Breast (tissue), 4 donors: ENCODE measurements around a stretch of chr18.

DNA sequence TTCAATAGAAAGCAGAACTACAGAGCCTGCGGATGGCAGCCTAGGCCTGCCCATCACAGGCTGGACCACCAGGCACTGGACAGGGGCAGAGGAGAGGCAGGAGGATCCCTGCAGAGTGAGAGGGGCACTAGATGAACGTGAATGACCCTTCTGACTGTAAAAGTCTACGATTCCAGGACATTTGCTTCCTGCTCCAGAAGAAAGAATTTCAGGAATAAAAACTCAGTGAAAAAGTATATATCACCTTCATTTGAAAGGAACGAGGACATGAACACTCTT, 23.7 kb downstream of the SIGLEC15 start:
- PRO-cap, 3 experiments, result no peak in any of the 3 experiments
- RRBS, result no CpG with 5 or more reads among the region's 4 CpGs

DNA sequence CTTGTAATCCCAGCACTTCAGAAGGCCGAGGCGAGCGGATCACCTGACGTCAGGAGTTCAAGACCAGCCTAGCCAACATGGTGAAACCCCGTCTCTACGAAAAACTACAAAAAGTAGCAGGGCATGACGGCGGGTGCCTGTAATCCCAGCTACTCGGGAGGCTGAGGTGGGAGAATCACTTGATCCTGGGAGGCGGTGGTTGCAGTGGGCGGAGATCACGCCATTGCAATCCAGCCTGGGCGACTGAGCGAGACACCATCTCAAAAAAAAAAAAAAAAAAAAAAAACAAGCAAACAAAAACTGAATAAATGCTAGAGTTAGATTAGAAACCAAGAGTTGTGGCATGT, 1.4 kb downstream of the ATP5F1A start:
- PRO-cap, 3 experiments, result no peak in any of the 3 experiments
- RRBS, result no CpG with 5 or more reads among the region's 14 CpGs

GRCh38 chr18:46424893-46425570, 91.2 kb downstream of the RNF165 start:
- PRO-cap, 3 experiments, result peak in 2 of 3 experiments; most common plus-strand start chr18:46425216 (in 1); most common minus-strand start chr18:46425126 (in 2)
- RRBS, result no CpG with 5 or more reads among the region's 9 CpGs

DNA sequence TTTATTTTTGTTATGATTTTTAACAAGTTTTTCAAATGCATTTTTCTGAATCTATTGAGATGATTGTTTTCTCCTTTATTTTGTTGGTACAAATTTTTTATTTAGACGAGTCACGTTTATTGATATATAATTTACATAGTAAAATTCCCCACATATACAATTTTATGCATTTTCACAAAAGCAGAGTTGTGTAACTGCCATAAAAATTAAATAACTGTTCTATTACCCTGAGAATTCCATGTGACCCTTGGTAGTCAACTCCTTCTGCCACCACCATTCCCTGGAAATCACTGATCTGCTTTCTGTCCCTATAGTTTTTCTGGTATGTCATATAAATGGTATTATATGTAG, 26.2 kb upstream of the ST8SIA5 start:
- PRO-cap, 3 experiments, result no peak in any of the 3 experiments
- RRBS, result no CpG with 5 or more reads among the region's 2 CpGs

DNA sequence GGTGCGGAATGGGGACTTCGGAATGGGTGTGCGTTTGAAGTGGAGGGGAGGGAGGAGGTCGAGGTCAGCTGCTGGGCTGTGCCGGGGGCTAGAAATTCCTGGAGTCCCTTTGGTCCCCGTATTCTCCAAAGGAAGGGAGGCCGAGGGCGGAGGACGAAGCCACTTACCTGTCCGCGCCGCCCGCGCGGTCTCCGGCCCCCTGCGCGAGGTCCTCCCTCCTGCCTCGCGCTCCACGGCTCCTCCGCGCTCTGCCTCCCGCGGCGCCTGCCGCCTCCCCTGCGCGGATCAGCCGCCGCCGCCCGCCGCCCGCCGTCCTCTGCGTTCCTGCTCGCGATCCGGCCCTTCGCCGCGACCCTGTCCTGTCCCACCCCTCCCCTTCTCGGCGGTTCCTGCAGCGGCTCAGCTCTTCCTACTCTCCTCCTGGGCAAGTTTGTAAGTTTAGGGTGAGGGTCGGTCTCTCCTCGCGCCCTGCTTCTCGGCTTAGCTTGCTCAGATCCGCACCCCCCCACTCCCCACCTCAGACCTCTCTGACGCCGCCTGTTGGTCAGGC, 9.5 kb upstream of the SKOR2 start:
- PRO-cap, 3 experiments, result no peak in any of the 3 experiments
- RRBS, result 10% methylated on average over 8 of the region's 53 CpGs

- PRO-cap, 3 experiments, result no peak in any of the 3 experiments
- RRBS, result 2% methylated on average over 12 of the region's 59 CpGs
Observed at GRCh38 chr18:47263159-47264027, 11.9 kb upstream of the SKOR2 start.

GRCh38 chr18:47483995-47484313, 232.5 kb upstream of the SKOR2 start:
- PRO-cap, 3 experiments, result no peak in any of the 3 experiments
- RRBS, result no CpG with 5 or more reads among the region's 2 CpGs

GRCh38 chr18:48031063-48031392, 100.6 kb upstream of the SMAD2 start:
- PRO-cap, 3 experiments, result no peak in any of the 3 experiments
- RRBS, result no CpG with 5 or more reads among the region's 1 CpG

- PRO-cap, 3 experiments, result no peak in any of the 3 experiments
- RRBS, result no CpG with 5 or more reads among the region's 3 CpGs
Observed at GRCh38 chr18:48085595-48086310, 155.3 kb upstream of the SMAD2 start.

GRCh38 chr18:48137504-48138183, 207.2 kb upstream of the SMAD2 start:
- PRO-cap, 3 experiments, result peak in 1 of 3 experiments; most common plus-strand start chr18:48137800 (in 1); most common minus-strand start chr18:48137719 (in 1)
- RRBS, result 83% methylated on average over 2 of the region's 11 CpGs

- PRO-cap, 3 experiments, result no peak in any of the 3 experiments
- RRBS, result no CpG with 5 or more reads among the region's 11 CpGs
Observed at GRCh38 chr18:48151468-48152264, 221.2 kb upstream of the SMAD2 start.

GRCh38 chr18:48540271-48541009, 1.6 kb downstream of the CTIF start:
- PRO-cap, 3 experiments, result peak in 3 of 3 experiments; most common plus-strand start chr18:48540750 (in 2); most common minus-strand start chr18:48540677 (in 3)
- RRBS, result 1% methylated on average over 29 of the region's 86 CpGs

DNA sequence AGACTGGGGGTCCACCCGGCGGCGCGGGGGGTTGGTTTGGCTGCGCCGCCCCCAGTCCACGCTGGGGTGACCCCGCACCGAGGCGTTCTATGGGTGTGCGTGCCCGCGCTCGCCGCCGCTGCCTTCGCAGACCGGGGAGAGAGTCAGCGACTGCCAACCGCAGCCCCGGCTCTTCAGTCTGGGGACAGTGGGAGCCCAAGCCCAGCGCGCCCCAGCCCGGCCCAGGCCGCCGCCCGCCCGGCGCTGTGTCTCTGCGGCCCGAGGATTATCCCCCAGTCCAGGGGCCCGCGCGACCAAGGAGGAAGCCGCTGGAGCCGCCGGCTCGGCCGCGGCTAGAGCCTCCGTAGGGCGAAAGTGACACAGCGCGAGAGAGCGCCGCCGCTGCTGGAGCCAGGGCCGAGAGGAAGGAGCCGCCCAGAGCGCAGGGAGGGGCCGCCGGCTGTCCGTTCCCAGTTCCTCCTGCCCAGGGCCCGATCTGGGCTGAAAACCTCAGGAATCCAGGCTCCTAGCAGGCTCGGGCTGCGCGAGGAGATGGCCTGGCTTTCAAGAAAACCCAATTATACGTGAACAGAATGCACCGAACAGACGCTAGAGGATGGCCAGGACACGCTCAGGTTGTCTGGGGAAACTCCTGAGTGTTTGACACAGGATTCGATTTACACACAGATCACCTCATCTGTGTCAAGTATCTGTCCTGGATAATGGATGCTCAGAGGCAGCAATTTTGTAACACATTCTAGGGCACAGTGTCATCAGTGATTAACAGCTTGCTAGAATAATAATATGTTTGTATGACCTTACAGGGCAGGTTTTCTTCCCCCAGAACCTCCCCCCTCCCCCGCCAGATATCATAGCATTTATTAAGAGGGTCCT, 2.4 kb downstream of the CTIF start:
- PRO-cap, 3 experiments, result peak in 3 of 3 experiments; most common plus-strand start position 275 of the sequence (in 3); most common minus-strand start position 180 of the sequence (in 3)
- RRBS, result under 1% methylated on average over 29 of the region's 63 CpGs

GRCh38 chr18:48582829-48583392, 44.1 kb downstream of the CTIF start:
- PRO-cap, 3 experiments, result no peak in any of the 3 experiments
- RRBS, result no CpG with 5 or more reads among the region's 2 CpGs

- PRO-cap, 3 experiments, result no peak in any of the 3 experiments
- RRBS, result 60% methylated on average over 4 of the region's 24 CpGs
Observed at GRCh38 chr18:48592444-48593382, 53.9 kb downstream of the CTIF start.

DNA sequence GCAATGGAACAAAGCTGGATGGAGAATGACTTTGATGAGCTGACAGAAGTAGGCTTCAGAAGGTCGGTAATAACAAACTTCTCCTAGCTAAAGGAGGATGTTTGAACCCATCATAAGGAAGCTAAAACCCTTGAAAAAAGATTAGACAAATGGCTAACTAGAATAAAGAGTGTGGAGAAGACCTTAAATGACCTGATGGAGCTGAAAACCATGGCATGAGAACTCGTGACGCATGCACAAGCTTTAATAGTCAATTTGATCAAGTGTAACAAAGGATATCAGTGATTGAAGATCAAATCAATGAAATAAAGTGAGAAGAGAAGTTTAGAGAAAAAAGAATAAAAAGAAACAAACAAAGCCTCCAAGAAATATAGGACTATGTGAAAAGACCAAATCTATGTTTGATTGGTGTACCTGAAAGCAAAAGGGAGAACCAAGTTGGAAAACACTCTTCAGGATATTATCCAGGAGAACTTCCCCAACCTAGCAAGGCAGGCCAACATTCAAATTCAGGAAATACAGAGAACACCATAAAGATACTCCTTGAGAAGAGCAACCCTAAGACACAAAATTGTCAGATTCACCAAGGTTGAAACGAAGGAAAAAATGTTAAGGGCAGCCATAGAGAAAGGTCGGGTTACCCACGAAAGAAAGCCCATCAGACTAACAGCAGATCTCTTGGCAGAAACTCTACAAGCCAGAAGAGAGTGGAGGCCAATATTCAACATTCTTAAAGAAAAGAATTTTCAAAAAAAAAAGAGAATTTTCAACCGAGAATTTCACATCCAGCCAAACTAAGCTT, 111.5 kb downstream of the CTIF start:
- PRO-cap, 3 experiments, result no peak in any of the 3 experiments
- RRBS, result no CpG with 5 or more reads among the region's 7 CpGs

- PRO-cap, 3 experiments, result no peak in any of the 3 experiments
- RRBS, result no CpG with 5 or more reads among the region's 4 CpGs
Observed at GRCh38 chr18:48840365-48840950, 110.3 kb downstream of the SMAD7 start.

GRCh38 chr18:48862569-48863088, 88.1 kb downstream of the SMAD7 start:
- PRO-cap, 3 experiments, result no peak in any of the 3 experiments
- RRBS, result 40% methylated on average over 1 of the region's 18 CpGs

DNA sequence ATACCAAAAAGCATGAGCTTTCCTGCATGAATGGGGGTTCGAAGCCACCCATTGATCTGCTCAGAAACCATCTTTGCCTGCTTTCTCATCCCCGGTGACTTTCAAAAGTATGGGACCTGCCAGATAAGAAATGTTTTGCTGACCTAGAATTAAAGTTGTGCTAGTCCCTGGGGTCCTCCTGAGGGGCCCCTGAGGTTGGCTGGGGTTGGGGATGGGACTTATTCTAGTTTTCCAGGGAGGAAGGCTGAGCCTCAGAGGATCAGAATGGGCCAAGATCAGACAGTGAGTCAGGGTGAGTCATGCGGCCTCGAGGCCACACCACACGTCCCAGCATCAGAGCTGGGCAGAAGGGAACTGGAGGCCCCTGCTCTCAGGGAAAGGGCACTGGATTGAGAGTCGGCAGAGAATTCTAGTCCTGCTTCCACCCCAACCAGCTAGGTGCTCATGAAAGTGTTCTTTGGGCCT, 77.5 kb downstream of the SMAD7 start:
- PRO-cap, 3 experiments, result peak in 1 of 3 experiments; most common plus-strand start position 346 of the sequence (in 1)
- RRBS, result no CpG with 5 or more reads among the region's 6 CpGs

GRCh38 chr18:48929543-48930988, 20.7 kb downstream of the SMAD7 start:
- PRO-cap, 3 experiments, result peak in 1 of 3 experiments; most common plus-strand start chr18:48930166 (in 1)
- RRBS, result 5% methylated on average over 2 of the region's 28 CpGs